Metastatic Breast Carcinoma in the Ovary (tissue), 3 donors: Measurements from ENCODE around the gene ACTR2.

DNA sequence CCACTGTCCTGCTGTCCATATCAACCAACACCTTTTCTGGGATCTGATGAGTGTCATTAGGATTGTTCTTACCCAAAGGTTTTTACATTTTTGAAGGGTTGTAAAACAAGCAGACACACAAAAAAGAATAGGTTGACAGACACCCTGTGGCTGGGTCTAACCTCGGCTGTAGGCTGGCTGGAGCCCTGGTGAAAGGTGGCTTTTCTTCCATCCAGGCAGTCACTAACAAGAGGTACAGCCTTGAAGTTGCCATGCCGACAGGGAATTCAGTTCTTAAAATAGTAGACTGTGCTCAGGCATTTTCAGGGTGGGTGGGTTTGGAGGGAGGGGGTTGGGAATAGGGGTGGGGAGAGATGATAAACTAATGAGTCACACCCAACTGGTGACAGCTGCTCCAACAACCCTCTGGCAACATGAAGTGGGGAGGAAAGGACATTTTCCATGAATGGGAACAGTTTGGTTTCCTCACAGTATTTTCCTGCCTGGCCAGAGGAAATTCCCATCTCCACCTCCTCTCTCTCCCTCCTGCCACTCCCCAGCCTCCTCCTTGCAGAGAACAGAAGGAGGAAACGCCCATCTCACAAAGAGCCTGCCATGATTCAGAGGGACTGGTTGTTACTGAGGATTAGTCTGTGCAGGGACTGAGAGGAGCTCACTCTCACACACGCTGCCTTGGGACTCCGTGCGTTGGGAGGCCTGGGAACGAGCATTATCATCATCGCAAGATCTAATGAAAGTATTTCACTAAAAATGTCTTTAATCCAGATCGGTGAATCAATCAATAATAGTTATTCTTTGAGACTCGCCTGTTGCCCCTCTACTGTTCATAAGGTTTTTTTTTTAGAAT, 113.0 kb upstream of the SLC1A4 start:
- PRO-cap, 3 experiments = no peak in any of the 3 experiments

- PRO-cap, 3 experiments = no peak in any of the 3 experiments
These were observed 42.9 kb upstream of the SLC1A4 start for GRCh38 chr2:64946087-64946899.

DNA sequence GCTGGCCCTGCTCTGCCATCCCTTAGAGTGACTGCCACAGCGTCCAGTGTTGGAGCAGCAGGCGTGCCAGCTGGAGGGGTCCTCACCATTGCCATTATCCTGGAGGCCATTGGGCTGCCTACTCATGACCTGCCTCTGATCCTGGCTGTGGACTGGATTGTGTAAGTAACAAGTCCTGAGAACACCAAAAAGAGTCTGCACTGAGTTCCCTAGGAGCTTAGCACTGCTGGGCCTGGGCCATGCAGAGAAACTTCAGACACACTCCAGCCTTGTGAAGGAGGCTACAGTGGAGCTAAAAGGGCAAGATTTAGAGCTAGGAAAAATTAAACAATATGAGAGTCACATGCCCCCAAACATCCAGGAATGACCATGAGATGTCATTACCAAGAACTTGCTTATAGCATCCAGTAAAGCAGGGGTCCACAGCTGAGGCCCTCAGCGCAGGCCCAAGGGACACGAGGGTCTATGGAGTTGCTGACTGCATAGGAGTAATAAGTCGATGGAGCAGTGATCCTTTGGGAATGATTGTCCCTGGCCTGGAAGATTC, 29.4 kb downstream of the SLC1A4 start:
- PRO-cap, 3 experiments = no peak in any of the 3 experiments

- PRO-cap, 3 experiments = no peak in any of the 3 experiments
These were observed 32.9 kb downstream of the SLC1A4 start for GRCh38 chr2:65022001-65022502.

GRCh38 chr2:65053246-65053593, 3.0 kb upstream of the CEP68 start:
- PRO-cap, 3 experiments = no peak in any of the 3 experiments

GRCh38 chr2:65075699-65076323, 19.6 kb downstream of the CEP68 start:
- PRO-cap, 3 experiments = no peak in any of the 3 experiments

DNA sequence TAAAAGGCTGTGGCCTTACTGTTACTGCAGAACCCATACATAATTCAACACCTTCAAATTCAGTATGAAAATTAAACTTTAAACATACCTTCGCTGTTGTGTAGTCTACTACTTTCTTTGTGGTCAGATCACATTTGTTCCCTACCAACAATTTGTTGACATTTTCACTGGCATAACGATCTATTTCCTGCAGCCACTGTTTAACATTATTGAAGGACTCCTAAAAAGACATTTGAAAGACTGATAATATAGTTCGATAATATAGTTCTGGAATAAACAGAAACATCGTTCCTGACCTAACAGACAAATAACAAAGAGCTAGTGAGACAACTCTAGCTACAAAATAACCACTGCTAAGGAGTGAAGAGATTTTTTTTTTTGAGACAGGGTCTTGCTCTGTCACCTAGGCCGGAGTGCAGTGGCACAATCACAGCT, 32.7 kb downstream of the CEP68 start:
- PRO-cap, 3 experiments = no peak in any of the 3 experiments

DNA sequence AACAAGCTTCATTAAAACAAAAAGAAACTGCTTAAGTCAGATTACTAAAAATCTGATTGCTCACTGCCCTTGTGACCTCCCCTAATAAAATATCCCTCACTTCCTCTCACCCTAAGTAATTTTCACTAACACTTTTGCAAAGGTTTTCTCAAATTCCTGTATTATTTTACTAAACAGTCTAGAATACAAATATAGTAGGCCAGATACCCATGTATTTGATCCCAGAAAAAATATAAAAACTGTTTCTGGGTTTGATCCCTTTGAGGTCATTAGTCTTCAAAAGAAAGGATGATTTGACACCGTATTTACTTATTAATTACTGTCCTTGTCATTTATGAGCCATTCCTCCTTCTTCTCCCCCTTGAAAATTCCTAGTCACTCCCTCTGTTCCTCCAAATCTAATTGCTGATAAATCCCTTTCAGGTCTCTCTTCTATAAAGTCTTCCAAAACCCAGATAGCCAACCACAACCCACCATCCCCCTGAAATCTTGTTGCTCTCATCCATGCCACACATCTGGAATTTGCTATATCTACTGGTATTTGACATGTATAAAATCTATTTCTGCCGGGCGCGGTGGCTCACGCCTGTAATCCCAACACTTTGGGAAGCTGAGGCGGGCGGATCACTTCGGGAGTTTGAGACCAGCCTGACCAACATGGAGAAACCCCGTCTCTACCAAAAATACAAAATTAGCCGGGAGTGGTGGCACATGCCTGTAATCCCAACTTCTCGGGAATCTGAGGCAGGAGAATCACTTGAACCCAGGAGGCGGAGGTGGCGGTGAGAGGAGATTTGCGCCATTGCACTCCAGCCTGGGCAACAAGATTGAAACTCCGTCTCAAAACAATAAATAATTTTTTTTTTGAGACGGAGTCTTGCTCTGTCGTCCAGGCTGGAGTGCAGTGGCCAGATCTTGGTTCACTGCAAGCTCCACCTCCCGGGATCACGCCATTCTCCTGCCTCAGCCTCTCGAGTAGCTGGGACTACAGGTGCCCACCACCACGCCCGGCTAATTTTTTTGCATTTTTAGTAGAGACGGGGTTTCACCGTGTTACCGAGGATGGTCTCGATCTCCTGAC, 2.7 kb downstream of the RAB1A start:
- PRO-cap, 3 experiments = no peak in any of the 3 experiments

DNA sequence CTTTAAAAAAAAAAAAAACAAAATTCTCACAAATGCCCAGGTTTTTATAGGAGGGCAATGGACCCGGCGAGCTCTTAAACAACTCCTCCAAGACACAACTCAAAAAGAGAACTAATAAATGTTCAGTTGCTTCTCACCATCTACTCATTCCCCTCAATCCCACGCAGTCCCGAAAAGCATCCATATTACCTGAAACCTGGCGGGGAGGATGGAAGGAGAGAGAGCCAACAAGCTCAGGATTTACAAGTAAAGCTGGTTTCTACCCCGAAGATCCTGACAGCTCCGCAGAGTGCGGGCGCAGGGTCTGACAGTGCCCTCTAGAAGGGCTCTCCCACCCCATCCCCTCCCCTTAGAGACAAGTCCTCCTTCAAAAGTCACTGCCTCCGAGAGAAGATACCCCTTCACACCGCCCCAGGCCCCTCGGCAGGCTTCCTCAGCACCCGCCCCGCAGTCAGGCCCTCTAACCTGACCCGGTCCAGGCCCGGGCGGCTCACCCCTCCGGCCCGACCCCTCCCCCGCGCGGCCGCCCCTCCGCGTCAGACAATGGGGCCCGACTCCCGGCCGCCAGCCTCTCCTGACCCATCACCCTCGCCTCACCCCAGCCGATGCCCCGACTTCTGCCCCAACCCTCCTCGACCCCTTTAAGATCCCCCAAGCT, 582 bp downstream of the RAB1A start:
- PRO-cap, 3 experiments = peak in 1 of 3 experiments; most common plus-strand start position 539 of the sequence (in 1); most common minus-strand start position 462 of the sequence (in 1)

- PRO-cap, 3 experiments = no peak in any of the 3 experiments
These were observed 1.1 kb upstream of the RAB1A start for GRCh38 chr2:65130988-65131347.

DNA sequence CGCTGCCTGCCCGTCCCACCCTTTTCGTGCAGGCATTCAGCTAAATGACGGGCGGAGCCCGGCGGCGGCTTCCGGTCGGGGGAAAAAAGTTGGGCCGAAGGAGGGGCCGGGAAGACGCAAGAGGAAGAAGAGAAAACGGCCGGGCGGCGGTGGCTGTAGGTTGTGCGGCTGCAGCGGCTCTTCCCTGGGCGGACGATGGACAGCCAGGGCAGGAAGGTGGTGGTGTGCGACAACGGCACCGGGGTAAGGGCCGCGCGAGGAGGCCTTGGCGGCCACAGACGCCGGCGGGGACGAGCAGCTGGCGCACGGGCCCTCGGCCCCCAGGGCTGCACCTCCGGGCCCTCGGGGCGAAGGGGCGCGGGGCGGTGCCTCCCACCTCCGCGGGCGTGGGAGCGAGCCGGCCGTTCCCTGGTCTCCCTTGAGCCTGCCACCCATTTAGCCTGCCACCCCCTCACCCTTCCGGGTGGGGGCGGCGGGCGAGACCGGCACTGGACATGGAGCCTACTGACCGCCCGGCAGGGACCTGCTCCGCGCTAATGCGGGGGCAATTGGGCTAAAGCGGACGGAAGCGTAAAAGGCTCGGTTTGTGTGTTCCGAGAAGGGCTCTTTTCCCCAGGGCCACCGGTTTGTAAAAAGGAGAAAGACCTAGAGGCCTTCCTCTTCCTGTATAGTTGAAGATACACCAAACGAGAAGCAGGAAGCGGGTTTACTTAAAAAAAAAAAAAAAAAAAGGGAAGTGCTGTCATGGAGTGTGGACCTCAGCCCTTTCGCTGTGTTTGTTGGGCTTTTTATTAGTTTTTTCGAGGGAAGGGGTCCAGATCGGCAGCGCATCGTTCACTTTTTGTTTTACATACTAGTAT, at the start of gene ACTR2:
Gene ACTR2, plus strand, starts transcription at position 117 of the 860 bp plus-strand sequence.
- PRO-cap, 3 experiments = peak in 3 of 3 experiments; most common plus-strand start position 97 of the sequence (in 3); most common minus-strand start position 669 of the sequence (in 2)

DNA sequence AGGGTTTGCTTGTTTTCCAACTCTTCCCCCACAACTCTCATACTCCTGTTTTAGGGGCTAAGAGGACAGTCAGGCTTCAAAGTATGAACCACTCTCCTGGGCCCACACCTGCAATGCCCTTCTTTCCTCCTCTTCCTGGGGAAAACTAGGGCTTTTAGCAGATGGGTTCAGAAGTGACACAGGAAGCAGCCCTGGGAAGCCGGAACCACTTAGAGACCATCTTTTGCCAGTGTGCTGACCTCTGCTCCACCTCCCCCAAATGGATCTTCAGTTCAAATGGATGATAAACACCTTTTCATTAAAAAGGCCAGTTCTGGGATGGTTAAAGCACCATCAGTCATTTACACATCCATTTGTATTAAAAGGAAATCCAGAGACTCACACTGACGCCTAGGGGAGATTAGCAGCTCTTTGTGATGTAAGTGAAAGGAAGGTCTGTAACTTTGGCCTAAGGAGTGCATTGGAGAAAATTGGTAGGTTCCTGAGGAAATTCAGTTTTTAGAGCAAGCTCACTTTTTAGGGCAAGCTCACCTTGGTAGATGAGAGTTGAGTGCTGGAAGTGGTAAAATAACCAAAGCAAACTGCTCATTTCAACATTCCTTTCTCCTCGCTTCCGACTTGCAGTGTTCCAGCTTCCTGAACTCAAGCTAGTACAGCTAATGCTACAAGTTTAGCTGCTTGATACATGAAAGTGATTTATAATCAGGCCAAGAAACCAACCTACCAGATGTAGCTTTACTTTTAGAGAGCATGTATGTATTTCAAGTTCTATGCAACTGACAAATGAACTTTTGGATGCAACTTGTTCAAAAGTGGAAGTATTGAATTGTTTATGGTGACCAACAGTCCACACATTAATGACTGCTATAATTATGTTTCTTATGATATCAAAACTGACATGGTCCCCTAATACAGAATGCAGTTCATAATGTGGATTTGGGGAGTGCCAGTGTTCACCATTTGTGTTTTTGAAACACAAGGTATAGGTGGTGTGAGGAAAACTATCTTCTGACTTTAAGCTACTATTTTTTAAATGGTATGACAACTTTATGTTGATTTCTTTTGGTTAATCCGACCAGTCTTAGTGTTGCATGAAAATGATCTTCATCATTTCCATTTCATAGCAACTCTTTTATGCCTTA, 47.8 kb downstream of the ACTR2 start:
- PRO-cap, 3 experiments = no peak in any of the 3 experiments

GRCh38 chr2:65363920-65364815, 68.2 kb downstream of the SPRED2 start:
- PRO-cap, 3 experiments = no peak in any of the 3 experiments

- PRO-cap, 3 experiments = peak in 1 of 3 experiments; most common plus-strand start chr2:65367748 (in 1); most common minus-strand start chr2:65367590 (in 1)
These were observed 64.9 kb downstream of the SPRED2 start for GRCh38 chr2:65367425-65367901.

DNA sequence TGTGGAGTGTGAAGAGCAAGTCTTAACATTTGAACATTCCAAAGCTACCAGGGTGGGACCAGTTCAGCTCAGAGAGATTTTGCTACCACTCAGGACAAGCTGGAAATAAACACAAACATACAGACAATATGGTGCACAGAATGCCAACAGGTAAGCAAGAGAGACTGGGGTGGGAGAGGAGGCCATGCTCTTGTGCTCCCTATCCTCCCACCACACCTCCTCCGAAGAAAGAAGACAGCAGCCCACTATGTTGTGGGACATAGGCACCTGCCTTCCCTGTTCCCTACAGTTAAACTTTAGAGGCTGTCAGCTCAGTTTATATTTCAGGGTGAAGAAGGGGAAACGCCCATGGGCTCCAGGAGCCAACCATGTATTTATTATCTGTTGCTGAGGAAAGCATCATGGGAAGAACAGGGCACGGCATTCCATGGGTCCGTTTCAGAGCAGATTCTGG, 56.5 kb downstream of the SPRED2 start:
- PRO-cap, 3 experiments = no peak in any of the 3 experiments

GRCh38 chr2:65377650-65378198, 54.7 kb downstream of the SPRED2 start:
- PRO-cap, 3 experiments = peak in 2 of 3 experiments; most common plus-strand start chr2:65377961 (in 1); most common minus-strand start chr2:65377834 (in 1)

GRCh38 chr2:65395058-65395418, 37.4 kb downstream of the SPRED2 start:
- PRO-cap, 3 experiments = no peak in any of the 3 experiments

DNA sequence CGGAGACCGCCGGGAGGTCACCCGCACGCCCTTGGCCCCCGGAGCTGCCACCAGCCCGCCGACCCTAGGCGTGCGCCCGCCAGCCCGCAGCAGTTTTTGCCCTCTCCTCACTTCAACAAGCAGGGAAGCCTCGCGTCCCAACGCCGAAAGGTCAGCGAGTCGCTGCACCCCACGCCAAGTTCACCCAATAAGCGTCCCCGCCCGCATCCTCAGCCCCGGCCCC, 798 bp downstream of the SPRED2 start:
- PRO-cap, 3 experiments = no peak in any of the 3 experiments

GRCh38 chr2:65438420-65438947, 6.1 kb upstream of the SPRED2 start:
- PRO-cap, 3 experiments = no peak in any of the 3 experiments

DNA sequence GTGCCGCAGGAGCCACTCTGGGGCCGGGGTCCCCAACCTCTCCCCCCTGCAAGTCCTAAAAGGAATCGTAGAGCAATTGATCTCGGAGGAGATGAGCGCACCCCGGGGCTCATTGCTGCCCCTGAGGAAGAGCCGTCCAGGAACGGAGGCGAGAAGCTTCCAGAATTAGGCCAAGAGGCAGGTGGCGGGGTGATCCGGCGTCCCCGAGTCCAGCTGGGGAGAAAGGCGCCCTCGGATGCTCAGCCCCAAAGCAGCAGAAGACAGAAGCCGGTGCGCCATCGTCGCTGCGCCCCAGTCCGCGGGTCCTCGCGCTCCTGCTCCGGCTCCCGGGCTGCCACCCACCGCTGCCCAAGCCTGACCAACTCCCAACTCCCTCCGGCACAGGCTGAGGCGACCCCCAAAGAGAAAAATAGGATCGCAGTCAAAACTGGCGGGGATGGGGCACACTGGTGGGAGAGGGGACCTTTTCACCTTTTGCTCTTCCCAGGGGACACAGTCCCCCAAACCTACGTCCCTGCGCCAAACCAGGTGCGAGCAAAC, 8.6 kb upstream of the MEIS1 start:
- PRO-cap, 3 experiments = no peak in any of the 3 experiments